Thoracic aorta (tissue), 1 donor: ENCODE data around the genes CSTL1 and ENTPD6.

DNA sequence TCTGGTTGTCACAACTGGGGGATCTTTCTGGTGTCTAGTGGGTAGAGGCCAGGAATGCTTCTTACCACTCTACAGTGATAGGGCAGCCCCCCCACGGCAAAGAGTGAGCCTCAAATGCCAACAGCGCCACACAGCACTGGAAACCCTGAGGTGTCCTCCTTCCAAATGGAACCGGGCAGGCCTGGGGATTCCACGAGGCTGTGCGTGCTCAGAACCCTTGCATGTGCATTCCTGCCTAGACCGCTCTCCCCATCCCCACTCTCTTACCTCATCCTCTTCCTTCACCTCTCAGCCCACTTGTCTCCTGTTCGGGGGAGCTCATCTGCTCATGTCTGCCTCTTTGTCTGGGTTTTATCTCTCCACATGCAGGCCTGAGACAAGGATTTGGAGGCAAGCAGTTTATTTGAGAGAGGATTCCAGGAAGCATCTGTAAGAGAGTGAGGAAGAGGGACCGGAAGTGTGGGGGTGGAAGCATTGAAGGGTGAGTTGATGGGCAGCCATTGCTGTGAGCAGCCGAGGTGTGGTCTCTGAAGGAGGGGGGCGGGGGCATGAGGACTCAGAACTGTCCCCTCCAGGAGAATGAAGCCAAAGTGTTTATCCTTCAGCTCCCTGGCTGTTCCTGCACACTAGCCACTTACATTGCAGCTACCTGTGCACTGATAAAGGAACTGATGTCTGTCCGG lies 100.2 kb upstream of the FOXA2 start:
- RAMPAGE, long total RNA = no peak

DNA sequence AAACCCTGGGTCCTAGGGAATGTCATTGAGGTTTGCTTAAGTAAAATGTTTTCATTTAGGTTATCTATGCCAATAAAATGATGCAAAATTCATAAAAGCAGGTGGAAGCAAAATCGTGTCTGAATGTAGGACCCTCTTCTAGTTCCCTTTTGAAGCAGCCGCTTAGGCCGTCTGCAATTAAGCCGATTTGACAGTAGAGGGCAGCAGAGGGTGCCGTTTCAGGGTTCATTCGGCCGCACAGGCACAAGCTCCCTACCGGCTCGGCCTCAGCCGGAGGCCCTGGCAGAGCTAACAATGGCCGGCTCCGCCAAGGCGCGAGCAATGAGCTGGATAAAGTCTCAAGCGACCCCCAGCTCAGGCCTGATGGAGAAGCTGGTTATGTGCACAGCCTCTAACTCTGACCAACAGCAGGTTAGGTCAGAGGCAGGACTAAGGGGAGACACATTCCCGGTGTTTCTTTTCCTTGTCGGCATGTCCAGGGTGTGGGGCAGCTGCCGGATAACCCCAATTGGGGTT lies 107.3 kb upstream of the FOXA2 start:
- RAMPAGE, long total RNA = no peak

- RAMPAGE, long total RNA = no peak
Measured at GRCh38 chr20:22861766-22862587, 173.1 kb upstream of the SSTR4 start.

- RAMPAGE, long total RNA = no peak
Measured at GRCh38 chr20:23051170-23051757, 1.8 kb upstream of the THBD start.

DNA sequence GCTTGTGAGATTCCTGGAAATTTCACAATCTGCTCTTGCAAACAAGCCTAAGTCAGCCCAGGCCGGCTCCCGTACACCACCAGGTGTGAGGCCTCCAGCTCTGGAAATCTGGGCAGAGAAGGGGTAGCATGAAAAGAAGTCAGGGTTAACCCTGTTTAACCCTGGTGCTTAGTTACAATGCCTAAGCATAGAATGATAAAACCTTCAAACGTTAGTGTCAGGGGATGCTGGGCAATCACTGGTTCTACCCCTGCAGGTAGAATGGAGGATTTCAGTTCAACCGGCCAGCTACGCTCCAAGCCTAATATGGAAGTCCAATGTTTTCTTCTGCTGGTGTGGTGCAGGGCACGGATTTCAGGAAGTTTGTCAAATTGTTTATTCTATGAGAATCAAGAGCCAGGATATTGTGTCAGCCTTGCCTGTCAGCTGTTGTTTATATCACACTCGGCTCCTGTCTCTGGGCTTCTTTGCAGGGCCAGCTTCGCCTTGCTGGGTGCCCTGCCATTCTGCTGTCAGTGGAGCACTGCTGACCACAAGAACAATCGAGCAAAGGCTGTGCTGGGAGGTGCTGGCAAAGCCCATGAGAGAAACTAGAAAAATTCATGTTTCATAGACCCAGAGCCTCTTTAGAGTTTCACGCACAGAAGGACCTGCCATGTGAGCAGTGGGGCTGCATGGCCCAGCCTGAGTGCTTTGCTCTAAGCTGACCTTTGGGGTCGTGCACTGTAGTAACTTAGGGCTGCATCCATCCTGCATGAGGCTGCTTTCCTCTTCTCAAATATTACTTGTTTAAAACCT lies 20.3 kb upstream of the CD93 start:
- RAMPAGE, long total RNA = no peak

GRCh38 chr20:23158990-23160195 lies 73.3 kb upstream of the CD93 start:
- RAMPAGE, long total RNA = no peak

GRCh38 chr20:23225116-23225965 lies 125.2 kb upstream of the NXT1 start:
- RAMPAGE, long total RNA = no peak

DNA sequence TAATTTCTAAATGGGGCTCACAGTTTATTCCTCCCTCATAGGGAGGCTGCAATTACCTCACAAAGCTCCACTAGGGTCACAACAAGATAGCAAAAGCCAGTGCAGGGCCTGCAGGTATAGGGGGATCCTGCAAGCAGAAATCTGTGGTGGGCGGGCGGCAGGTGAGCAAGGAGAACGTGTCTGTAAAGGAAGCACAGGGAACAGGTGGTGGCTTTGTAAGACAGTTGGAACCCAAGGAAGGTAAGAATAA lies at the start of gene CSTL1:
Gene CSTL1 (plus strand): TSS at position 119 of the 250 bp plus-strand sequence.
- RAMPAGE, long total RNA = no peak

DNA sequence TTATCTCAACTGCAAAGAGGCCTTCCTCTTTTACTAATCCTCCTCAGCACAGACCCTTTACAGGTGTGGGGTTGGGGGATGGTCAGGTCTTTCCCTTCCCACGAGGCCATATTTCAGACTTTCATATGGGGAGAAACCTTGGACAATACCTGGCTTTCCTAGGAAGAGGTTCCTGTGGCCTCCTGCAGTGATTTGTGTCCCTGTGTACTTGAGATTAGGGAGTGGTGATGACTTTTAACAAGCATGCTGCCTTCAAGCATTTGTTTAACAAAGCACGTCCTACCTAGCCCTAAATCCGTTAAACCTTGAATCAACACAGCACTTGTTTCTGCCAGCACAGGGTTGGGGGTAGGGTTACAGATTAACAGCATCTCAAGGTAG lies 6.0 kb upstream of the CST1 start:
- RAMPAGE, long total RNA = no peak

- RAMPAGE, long total RNA = no peak
Measured at GRCh38 chr20:23928662-23929159, 49.2 kb upstream of the CST5 start.

DNA sequence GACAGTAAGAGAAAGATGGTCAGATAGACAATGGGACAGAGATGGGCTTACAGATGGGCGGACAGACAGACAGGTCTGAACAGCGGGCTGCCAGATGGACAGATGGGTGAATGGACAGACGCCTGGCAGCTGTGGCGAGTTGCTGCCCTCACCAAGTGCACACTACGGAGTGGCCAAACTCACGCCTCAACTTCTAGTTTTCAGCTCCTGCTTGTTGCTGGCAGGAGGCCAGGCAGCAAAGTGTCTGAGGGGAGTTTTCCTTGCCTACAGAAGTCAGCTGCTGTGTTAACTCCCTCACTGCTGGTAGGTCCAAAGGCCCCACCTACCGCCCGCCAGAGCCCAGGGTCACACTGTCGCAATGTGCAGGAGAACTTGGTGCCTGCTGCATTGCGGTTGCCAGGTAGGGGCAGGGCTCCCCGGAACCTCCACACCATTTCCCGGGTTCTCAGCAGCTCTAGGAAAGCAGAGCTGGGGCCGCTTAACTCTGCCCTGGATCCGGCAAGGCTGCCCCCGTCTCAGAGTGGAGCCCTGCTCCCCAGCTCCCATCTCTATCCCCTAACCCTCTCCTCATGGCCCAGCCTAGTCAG lies 7.5 kb downstream of the GGTLC1 start:
- RAMPAGE, long total RNA = no peak

GRCh38 chr20:24479488-24479795 lies 10.0 kb downstream of the SYNDIG1 start:
- RAMPAGE, long total RNA = no peak

DNA sequence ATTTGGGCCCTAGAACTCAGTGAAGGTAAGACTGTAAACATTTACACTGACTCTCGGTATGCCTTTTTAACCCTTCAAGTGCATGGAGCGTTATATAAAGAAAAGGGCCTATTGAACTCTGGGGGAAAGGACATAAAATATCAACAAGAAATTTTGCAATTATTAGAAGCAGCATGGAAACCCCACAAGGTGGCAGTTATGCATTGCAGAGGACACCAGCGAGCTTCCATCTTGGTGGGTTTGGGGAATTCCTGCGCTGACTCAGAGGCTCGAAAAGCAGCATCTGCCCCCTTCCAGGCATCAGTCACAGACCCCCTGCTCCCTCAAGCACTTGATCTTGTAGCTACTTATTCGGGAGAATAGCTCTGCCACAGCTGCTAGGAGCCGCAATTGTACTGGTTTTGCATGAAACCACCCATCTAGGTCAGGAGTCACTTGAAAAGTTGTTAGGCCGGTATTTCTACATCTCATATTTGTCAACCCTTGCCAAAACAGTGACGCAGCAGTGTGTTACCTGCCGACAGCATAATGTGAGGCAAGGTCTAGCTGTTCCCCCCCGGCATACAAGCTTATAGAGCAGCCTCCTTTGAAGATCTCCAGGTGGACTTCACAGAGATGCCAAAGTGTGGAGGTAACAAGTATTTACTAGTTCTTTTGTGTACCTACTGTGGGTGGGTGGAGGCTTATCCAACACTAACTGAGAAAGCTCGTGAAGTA lies 18.8 kb upstream of the CST7 start:
- RAMPAGE, long total RNA = no peak

- RAMPAGE, long total RNA = no peak
Measured at GRCh38 chr20:24951310-24952153, 2.5 kb downstream of the CST7 start.

DNA sequence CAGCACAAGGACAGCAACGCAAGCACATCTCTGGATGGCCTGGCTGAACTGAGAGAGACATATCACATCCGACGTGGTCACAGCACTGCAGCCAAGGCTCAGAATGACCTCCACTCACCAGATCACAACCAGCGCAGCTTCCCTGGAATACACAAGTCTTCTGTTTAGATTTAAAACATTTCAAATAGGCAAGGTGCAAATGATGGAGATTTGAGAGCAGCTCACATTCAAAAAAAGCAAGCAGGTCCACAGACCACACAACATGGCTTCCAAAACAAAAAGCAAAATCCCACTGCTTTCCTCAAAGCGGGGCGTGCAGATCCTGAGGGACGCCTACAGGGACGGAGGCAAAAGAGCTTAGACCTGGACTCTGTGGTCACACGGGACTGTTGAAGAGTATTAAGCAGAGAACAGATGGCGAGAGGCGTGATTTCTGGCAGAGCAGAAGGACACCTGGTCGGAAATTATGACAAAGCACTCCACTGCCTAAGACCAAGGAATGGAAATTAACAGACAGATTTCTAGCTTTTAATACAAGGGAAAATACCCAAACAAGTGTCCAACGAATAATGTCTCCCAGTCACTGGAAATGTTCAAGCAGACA lies 15.3 kb downstream of the CST7 start:
- RAMPAGE, long total RNA = no peak

- RAMPAGE, long total RNA = no peak
Measured at GRCh38 chr20:25039504-25040152, 18.3 kb downstream of the ACSS1 start.

DNA sequence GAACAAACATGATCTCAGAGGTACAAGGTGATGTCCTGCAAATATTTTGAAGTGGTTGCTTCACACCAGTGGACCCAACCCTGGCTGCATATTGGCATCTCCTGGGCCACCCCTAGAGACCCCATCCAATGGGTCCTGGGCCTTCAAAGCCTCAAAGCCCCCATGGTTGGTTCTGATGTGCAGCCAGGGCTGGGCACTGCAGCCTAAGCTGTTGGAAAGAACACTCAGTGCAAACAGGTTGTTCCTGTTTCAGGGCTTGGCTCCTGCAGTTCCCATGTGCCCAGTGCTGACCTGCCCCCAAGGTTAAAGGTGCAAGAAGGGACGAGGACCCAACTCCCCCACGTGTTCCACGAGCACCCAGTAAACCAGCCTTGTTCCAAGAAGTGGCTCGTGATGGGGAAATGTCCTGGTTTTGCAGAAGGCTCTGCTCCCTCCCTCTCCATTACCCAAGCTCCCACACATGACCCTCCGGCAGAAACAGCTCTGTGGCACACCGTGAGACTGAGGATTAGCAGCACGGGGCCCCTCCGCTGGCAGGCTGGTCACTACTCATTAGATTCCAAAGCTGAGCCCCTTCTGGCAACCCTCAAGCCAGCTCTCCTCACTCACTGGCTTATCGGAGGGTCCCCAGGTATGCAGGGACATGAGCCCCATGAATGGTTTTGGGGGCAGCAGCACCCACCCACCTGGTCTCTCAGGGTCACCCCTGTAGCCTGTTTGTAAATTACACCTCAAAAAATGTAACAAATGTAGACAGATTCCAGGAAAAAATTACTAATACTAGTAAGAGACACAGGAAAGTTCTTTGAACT lies 9.4 kb downstream of the ACSS1 start:
- RAMPAGE, long total RNA = no peak

DNA sequence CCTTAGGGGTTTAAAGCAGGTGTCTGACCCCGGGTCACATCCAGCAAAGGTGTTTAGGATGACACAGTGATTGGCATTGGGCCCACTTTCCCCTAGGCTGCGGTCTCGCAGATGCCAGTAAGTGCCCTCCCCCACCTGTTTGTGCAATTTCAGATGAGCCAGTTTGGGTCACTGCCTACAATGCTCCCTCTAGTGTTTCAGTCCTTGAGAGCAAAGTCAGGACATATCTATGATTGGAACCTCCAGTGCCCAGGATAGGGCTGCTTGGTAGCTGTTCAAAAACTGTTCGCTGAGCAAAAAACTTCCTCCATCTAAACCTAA lies 5.3 kb downstream of the VSX1 start:
- RAMPAGE, long total RNA = no peak

GRCh38 chr20:25148395-25149207 lies 46.9 kb upstream of the ENTPD6 start:
- RAMPAGE, long total RNA = no peak

GRCh38 chr20:25195497-25196071 lies at the start of gene ENTPD6:
TSS of gene ENTPD6 (plus strand) at chr20:25195712.
- RAMPAGE, long total RNA = start-site peak on the minus strand at chr20:25195615-25195619, 9 reads